Colic lymph node (tissue), 1 donor: ENCODE data around the gene PITPNB.

- PRO-cap = unidirectional peak, plus-strand start at chr22:25448105
These were observed 116.6 kb upstream of the GRK3 start for GRCh38 chr22:25447692-25448369.

DNA sequence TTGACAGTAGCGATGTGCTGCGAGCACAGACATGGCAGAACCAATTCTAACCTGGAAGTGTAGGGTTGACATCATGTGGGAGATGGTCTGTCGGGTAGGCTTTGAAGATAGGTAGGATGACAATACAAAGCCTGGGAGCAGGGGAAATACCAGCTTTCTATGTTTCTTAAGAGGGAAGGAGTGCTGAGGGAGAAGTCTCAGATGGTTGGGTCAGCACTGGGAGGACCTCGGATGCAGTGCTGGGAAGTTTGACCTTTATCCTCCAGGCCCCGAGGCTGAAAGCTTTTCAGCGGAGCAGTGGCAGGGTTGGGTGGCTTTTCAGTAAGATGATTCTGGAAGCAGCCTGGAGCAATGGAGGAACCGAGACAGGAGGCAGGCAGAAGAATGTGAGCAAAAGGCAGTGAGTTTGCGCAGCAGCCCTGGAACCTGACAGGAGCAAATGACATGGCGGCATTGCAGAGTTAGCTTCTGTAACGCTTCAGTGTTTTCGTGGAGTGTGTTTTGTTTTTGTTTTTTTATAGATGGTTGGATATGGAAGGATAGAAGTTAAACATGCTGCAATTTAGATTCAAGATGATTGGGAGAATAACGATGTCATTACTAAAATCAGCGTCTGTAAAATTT is 43.5 kb upstream of the MYO18B start:
- PRO-cap = no peak

DNA sequence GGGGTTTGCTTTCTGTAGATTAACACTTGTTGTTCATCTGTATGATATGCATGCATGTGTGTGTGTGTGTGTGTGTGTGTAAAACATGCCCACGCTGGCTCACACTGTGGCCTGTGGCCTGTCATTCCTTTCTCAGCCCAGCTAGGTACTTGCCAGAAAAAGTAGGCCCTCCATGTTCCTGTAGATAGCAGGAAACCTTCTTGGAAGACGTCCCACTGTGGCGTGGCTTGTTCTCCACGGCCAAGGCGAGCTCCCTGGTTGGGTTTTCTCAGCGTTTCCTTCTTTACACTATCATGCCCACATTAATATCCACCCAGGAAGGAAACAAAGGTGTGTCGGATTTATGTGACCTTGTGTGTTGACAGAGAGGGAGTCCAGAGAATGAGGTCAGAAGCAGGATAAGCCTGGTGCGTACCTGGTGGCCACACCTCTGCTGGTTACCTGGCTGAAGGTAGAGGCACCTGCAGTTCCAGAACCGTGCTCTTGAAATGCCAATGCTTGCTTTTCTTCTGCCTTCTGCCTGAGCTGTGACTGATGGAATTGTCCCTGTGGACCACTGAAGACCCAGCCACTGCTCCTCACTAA is 7.8 kb downstream of the ASPHD2 start:
- PRO-cap = no peak

GRCh38 chr22:26550172-26551303 is 38.3 kb upstream of the TFIP11 start:
- PRO-cap = no peak

- PRO-cap = no peak
These were observed 34.5 kb downstream of the TPST2 start for GRCh38 chr22:26555456-26555813.

- PRO-cap = no peak
These were observed 29.2 kb downstream of the TPST2 start for GRCh38 chr22:26560676-26561116.

GRCh38 chr22:26610216-26610729 is 7.6 kb downstream of the CRYBB1 start:
- PRO-cap = no peak

GRCh38 chr22:27435806-27436328 is 365.7 kb downstream of the MN1 start:
- PRO-cap = no peak

GRCh38 chr22:27461301-27461957 is 340.1 kb downstream of the MN1 start:
- PRO-cap = no peak

DNA sequence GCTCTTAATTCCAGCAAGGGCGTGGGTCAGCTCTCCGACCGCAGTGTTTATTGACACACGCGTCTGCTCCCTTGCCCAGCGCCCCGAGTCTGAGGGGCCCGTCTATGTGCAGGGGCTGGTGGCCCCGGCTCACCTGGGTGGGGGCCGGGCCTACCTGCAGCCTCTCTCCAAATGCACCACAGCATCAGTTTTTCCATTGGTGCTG is 313.4 kb downstream of the MN1 start:
- PRO-cap = no peak

DNA sequence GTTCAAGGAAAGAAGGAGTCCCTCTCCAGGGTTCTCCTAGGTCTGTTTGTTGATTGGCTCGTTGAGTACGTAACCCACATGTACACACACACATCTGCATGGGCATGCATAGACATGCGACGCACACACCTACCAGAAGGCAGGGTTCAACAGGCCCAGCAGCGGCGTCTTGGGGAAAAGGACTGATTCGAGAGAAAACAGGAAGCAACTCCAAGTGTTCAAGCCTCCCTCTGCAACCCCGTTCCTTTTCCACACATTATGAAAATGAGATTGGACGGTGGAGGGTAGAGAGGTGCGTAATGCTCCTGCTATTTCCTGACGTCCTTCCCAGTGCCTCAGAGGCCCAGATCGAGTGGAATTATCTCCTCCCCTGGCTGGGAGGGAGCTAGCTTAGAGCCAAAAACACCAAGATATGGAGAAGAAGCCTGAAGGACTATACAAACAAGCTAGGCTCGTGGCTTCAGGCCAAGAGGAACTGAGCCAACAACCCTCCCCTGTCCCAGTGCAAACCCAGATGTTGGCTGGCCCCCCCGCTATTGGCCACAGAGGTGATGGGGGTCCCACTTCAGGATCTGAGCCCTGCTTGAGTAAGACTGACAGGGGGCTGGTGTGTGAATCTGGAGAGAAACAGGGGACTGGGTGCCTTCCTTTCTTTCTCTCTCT is 289.2 kb downstream of the MN1 start:
- PRO-cap = no peak

- PRO-cap = no peak
These were observed 72.2 kb downstream of the MN1 start for GRCh38 chr22:27729197-27729898.

DNA sequence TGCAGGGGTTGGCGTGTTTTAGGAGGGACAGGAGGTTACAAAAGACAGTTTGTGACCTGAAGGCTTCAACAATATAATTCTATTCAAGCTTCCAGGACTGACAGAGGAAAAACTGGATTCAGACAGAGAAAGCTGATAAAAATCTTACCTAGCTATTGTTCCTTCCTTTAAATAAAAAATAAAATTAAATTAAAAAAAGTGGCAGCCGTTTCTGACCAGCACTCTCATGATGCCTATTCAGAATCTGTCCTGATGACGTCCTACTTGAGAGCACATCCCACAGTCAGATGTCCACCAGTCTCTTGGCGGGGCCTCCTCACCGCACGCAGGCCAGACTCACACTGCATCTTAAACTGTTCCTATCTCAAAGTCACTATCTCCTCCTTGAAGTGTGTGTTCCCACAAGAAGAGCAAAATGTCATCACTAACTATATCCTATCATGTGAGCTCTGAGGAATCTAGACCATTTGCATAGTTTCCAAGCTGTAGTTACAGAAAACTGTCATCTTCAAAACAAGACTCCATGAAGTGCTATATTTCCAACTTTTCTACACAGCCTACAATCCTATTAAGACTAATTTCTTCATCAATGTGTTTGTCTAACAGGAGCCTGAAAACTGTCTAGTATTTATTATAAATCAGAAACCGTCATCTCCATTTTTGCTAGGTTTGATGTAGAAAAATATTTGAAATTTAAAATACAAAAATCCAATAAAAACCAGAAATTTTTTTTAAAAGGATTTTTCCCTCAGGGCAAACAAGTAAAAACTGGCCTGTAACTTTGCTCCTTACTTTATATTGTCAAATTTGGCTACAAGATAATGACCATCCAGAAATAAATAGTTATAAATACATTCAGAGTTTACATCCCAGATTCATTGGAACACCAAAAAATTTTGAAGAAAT is 50.9 kb upstream of the MN1 start:
- PRO-cap = no peak

DNA sequence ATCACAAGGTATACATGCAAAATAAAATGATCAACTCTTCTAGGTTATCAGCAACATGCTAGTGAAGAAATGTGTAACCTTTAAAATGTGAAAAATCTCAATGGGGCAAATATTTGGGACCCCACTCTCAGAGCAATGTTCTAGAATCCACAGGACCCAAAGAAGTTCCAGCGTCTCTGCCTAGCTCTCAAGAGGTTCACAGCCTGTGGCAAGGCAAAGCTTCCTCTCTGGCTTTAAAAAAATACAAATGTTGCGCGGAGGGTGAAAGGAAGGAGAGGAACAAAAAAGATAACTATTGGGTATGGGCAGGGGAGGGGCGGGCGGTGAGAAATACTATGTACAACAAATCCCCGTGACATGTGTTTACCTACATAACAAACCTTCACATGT is 53.6 kb downstream of the PITPNB start:
- PRO-cap = no peak

DNA sequence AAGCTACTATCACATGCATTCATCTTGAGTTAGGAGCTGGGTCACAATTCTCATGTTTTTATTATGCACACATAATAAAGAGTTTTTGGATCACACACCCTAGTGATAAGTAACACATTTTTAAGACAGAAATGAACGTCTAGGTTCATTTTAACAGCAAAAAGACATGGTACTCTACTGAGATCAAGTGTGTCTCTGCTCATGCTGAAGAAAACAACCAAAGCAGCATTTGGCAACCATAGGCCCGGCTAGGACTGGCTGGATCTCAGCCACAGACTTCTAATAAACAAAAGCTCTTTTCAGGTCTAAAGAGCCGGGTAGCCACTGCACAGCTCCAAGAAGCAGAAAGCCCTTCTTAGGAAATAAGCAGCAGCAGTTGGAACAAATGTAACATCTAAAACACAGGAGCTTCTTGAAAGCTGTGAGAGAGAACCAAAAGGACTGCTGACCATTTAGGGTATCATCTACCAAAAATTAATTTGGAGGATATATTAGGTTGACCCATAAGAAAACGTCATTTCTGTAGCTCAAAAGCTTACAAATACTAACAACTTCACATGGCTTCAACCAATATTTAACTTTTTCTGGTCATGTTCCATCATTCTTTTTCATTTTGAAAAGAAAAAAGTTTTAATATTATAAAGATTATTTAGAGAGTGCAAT is 37.6 kb downstream of the PITPNB start:
- PRO-cap = no peak

DNA sequence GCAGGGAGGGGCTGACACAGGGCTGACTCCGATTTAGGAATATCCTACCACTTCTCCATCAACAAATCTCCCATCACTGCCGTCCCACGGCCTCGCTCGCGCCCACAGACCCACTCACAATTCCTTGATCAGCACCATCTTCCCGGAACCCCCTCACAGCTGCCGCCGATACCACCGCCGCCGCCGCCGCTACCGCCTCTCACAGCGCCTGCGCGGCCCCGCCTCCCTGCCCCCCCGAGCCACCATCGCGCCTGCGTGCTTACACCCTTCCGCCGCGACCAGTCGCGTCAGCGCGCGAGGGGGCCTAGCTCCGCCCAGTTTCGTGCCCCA is at the start of gene PITPNB:
Gene PITPNB, minus strand, starts transcription at position 203 of the 330 bp plus-strand sequence.
- PRO-cap = bidirectional peak, plus-strand start outside the sequence, minus-strand start at position 191 of the sequence

DNA sequence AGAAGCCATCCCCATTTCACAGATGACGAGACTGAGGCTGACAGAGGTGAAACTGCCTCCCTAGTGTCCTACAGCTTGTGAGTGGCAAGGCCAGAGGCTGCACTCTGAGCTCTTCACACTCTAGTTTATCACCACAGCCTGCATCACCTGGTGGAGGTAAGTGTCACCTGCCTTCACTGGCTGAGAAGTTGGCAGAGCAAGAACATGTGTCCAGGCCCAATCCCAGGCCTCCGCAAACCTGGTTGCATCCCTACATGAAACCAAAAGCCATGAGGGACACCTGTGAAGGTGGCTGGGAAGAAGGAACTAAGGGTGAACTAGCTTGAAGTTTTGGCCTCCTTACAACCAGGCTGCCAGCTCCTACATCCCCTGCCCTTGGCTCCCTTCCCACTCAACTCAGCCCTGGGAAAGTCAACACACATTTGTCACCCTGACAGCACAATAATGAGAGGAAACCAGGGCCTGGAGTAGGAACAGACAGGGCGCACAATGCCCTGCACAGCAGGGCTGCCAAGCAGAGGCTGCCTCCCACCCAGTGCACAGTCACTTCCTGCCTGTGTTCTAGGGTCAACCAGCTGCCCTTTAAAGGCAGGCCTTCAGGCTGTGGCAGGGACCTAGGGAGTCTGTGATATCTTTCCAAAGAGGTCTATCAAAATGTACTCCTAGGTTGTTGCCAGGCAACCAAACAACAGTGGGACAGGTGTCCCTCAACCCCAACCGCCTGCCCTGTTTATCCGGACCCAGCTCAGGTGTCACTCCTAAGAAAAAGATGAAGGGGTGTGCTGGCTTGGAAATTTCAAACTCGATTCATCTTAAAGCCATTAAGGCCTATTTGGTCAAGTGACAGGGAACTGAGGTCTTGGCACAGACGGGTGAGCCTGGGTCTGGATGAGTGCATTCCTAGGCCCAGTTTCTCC is 110.1 kb upstream of the PITPNB start:
- PRO-cap = no peak

GRCh38 chr22:28750336-28750724 is 8.5 kb downstream of the HSCB start:
- PRO-cap = no peak

DNA sequence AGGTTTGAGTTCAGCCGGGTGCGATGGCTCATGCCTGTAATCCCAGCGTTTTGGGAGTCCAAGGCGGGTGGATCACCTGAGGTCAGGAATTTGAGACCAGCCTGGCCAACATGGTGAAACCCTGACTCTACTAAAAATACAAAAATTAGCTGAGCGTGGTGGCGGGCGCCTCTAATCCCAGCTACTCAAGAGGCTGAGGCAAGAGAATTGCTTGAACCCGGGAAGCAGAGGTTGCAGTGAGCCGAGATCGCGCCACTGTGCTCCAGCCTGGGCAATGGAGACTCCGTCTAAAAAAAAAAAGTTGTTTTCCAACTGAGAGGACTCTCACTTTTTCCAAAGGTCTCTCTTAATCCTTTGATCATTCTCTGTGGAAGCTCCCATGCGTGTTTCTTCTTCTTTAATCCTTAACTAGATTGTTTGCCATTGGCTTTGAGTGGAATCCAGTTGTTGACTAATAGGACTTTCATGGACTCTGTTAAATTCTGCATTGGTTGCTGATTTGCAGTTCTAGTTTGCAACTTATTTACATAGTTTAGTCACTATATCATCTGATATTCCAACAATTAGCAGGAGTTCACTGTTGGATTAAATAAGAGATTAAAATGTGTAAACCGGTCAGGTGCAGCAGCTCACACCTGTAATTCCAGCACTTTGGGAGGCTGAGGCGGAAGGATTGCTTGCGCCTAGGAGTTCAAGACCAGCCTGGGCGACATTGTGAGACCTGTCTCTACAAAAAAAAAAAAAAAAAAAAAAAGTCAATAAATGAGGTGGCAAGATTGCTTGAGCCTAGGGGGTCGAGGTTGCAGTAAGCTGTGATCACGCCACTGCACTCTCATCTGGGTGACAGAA is 79.7 kb downstream of the C22orf31 start:
- PRO-cap = no peak

DNA sequence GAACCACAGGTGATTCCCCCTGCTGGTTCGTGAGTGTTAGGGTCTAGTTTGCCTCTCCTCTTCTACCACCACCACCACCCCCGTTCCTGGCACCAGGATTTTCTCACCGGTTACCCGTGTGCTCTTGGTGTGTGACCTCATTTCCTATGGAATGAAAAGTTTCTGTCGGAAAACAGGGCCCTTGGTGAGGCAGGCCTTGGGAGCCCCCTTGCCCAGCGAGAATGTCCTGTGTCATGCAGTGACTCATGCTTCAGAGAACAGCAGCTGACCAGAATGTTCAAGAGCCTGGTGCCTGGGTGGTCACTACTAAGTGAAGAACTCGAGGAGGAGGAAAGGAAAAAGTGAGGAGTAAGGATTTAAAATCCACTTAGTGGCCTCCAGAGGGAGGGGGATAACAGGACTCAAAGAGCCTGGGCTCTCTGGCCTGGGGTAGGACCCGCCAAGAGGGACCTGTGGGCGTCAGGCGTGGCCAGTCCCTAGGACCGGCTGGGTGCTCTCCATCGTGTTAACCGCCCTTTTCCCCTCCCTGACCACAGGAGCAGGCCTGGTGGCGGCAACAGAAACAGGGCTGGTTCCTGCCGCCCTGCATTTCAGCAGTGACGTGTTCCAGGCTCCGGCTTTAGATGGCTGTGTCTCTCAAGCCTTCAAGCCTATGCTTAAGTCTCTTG is 30.2 kb downstream of the C22orf31 start:
- PRO-cap = no peak